Vagina (tissue), 1 donor: Measurements from ENCODE around the genes OXSM and AZI2.

GRCh38 chr3:23975063-23975316 lies 29.9 kb downstream of the NR1D2 start:
- PRO-cap: no peak
- RAMPAGE, long total RNA: no peak

DNA sequence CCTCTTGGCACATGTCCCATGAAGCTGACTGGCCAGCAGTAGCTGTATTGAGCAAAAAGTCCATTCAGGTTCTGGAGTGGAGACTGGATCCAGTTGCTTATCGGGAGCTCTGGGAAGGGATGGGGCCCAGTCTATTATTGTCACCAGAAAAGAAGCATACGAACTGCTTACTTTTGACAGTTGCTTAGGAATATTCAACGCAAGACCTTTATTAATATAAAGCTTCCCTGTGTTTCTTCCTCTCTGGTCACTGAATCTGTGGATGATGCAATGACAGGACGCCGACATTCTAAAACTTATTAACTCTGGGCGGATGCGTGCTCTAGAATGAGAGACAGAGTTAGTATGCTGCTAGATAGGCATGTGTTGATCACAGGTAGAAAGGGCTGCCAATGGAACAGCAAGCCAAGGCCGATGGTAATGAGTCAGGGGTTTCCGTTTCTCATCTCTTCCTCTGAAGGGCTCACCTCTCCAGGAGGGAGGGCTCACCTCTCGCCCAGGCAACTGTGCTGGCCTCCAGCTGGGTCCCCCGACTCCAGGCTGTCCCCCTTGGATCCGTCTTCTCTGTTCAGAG lies 155.9 kb downstream of the NR1D2 start:
- PRO-cap: no peak
- RAMPAGE, long total RNA: no peak

DNA sequence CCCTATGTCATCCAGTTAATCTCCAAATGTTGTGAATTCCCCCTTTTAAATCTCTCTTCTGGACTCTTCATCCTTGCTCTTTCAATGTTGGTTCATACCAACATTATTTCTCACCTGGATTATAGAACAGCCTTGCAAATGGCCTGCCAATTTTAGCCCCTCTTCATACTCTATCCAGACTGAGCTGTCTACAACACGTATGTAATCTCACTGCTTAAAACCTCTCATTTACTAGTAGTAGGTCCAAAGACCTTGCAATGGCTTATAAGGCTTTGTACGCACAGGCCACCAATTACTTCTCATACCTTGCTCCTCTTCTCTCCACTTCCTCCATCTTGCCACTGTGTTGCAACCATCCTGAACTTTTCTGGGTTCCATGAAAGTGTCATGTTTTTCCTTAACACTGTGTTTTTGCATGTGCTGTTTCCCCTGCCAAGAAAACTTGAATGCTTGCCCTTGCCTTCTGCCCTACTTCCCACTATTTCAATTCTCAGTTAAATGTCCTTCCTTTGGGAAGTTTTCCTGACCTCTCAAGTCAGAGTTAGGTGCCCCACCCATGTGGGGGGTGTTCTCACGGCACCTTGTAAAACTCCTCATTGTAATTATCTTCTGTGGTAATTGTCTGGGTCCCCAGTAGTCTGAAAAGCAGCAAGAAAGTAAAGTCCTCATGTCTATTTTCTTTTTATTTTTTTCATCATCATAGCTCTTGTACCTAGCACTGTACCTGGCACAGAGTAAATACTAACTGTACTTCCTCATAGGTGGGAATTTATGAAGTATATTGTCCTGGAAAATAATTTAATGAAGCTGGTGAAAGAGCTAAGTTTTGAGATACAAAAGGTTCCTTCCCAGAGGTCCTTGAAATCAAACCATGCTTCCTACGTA lies 182.8 kb downstream of the THRB start:
- PRO-cap: no peak
- RAMPAGE, long total RNA: start-site peak on the minus strand centred at position 203 of the sequence, 761 bp wide, 61 reads

DNA sequence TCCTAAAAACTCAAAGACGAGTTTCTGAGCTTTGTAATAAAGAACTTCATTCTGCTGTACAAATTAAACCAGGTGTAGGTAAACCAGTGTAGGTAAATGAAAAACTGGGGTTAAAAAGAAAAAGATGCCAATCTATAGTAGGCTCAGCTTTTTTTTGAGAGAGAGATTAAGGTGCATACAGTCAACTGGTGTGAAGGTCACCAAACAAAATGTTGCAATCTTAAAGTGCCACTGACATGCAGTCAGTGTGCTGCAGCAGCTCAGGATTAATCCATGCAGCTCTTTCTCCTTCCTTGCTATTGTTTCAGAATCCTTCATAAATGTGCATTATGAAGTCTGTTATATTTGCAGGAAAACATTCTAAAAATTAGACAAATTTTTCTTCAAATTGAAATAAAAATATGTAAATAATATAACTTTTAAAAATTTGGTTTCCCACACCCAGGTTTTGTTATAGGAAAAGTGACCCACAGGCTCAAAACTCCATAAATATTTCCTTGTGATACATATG lies 44.0 kb downstream of the THRB start:
- PRO-cap: no peak
- RAMPAGE, long total RNA: no peak

- PRO-cap: no peak
- RAMPAGE, long total RNA: no peak
Observed at GRCh38 chr3:25611135-25611939, 53.4 kb downstream of the TOP2B start.

DNA sequence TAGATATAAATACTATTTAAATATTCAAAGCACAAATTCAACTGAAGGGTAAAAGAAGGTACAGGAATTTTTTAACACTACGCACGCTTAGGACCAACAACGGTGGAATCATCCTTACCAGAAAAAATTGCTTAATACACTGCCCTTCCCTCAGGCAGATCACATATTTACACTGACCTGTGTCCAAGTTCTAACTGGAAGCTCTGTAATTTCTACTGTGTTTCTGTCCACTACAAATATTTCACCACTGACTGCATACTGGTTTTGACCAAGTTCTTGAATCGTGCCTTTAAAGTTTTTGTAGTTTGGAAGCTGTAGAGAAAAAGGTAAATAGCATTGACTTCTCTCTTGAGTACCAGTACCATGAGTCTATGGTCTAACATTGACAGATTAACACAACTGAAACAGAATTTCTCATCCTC lies 44.2 kb downstream of the TOP2B start:
- PRO-cap: no peak
- RAMPAGE, long total RNA: no peak

GRCh38 chr3:25781458-25781986 lies 1.7 kb downstream of the NGLY1 start:
- PRO-cap: no peak
- RAMPAGE, long total RNA: no peak

DNA sequence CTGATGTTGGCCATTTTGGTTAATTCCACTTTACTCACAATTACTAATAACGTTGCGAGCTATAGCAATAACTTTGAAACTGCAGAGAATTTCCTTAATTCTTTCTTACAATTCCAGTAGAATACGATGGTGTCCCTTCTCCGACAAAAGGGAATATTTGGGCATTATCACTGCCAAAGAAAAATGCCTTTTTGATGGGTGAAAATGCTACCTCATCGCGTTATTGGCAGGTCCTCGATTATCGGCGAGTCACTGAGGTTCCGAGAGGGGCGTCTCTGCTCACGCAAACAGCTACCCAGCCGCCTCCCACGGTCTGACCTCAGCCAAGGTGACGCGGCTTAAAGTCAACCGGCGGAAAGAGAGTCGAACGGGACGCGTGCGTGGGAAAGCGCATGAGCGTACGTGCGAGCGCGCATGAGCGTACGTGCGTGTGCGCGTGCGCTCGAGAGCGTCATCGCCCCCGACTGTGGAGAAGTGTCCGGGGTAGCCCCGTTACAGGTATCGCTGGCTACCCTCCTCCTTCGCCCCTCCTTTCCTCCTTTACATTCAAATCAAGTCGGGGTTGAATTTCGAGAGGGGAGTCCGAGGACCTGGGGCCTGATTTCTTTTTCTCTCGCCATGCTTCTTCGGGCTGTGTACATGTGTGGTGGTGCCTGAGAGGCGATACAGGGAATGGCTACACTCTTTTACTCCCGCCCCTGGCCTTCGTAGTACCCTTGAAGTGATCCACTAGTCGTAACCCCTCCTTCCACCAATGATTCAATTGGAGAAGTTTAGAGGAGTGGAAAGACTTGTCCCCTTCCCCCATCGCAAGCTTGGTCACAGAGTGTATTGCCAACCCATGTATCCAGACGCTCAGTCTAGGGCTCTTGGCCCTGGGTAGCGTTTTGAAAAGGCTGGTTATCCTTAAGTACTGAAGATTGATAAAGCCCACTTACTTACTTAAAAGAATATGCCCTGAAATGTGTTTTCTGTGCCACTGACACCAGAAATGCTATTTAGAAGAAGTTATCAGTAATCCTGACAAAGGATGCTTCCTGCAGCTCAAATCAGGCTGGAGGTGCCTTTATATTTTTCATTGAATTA lies at the start of gene OXSM:
TSS of gene OXSM (plus strand) at position 441 of the 1,086 bp plus-strand sequence.
- PRO-cap: bidirectional peak, plus-strand start at position 455 of the sequence, minus-strand start at position 315 of the sequence
- RAMPAGE, long total RNA: start-site peak on the plus strand centred at position 444 of the sequence, 27 bp wide, 30 reads

GRCh38 chr3:27209976-27210475 lies 159.2 kb downstream of the NEK10 start:
- PRO-cap: no peak
- RAMPAGE, long total RNA: no peak

DNA sequence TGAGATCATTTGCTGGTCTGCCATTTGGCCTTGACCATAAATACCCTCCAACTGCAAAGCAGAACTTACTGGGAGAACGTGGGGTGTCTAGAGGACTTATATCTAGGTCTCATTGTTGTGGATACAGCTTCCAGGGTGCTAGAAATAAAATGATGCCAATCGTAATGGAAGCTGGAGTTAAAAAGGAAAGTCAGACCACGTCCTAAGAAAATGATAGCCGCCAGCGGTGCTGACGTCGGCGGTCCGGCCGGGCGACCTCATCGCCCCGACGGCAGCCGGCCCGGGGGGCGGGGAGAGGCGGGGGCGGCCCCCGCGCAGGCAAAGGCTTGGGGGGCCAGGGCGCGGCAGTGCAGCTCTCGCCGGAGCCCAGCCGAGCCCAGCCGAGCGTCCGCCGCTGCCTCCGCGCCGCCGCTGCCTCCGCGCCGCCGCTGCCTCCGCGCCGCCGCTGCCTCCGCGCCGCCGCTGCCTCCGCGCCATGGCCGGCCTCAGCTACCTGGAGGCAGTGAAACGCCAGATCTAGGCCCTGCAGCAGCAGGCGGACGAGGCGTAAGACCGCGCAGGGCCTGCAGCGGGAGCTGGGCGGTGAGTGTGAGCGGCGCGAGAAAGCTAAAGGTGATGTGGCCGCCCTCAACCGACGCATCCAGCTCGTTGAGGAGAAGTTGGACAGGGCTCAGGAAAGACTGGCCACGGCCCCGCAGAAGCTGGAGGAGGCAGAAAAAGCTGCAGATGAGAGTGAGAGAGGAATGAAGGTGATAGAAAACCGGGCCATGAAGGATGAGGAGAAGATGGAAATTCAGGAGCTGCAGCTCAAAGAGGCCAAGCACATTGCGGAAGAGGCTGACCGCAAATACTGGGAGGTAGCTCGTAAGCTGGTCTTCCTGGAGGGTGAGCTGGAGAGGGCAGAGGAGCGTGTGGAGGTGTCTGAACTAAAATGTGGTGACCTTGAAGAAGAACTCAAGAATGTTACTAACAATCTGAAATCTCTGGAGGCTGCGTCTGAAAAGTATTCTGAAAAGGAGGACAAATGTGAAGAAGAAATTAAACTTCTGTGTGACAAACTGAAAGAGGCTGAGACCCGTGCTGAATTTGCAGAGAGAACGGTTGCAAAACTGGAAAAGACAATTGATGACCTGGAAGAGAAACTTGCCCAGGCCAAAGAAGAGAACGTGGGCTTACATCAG lies 89.2 kb downstream of the EOMES start:
- PRO-cap: bidirectional peak, plus-strand start at position 321 of the sequence, minus-strand start at position 267 of the sequence; bidirectional peak, plus-strand start at position 379 of the sequence, minus-strand start at position 358 of the sequence
- RAMPAGE, long total RNA: no peak

DNA sequence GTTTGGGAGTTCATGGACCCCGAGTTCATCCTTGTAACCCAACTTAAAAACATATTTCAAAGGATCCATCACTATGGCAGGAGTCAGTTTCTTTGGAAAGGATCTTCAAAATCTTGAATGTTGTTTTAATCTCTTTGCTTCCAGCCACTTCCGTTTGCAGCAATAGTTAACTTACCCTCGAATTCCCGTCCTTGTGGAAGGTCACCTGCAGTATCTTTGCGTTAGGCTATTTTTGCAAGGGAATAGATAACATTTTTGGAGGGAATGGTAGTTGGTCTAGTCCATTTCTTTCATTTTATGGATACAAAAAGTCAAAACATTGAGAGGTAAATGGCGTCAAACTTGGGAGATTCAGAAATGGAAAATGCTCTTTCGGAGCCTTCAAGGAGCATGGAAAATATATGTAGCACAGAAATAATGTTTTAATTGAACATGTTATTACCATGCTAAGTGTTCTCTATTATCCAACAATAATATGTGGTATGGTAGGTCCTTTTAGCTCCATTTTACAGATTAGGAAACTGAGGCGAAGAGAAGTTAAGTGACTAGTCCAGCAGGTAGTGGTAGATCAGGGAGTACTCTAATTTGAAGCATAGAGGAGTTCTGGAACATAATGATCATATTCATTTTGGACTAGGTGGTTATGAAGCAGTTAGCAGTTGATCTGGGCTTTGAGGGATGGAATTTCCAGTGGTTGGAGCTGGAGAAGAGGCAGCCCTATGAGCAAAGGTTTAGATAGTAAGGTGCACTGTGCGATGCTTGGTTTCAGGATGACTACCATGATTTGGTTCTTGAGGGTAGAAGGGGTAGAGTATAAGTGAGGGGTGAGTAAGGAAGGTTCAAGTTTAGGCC lies 995 bp downstream of the CMC1 start:
- PRO-cap: no peak
- RAMPAGE, long total RNA: start-site peak on the plus strand centred at position 296 of the sequence, 659 bp wide, 23 reads

- PRO-cap: bidirectional peak, plus-strand start at chr3:28348721, minus-strand start at chr3:28348594; bidirectional peak, plus-strand start at chr3:28349178, minus-strand start at chr3:28348816
- RAMPAGE, long total RNA: start-site peak on the plus strand at chr3:28348599-28348724, 17 reads; start-site peak on the minus strand at chr3:28348650-28348666, 24 reads; start-site peak on the minus strand at chr3:28348790-28348828, 179 reads; start-site peak on the minus strand at chr3:28348926-28348957, 21 reads; start-site peak on the plus strand at chr3:28349147-28349162, 26 reads
Observed at GRCh38 chr3:28348336-28349310, at the start of gene AZI2. Gene AZI2 (minus strand): TSS chr3:28348824.

- PRO-cap: no peak
- RAMPAGE, long total RNA: no peak
Observed at GRCh38 chr3:28667843-28668495, 319.3 kb upstream of the AZI2 start.

DNA sequence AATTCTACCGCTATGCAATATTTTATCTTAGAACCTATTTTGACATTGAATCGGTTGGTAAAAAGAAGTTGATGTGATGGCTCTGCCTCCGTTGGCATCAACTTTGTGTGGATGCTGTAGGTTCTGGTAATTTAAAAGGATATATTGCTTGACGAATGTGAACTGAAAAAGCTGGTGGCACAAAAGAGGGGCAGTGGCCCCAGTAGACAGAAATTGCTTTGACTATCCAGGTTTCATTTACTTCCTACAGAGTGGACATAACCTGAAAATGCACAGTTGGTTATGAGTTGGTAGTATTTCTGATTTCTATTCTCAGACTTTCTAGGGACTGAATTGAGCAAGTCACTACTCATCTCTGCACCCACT lies 414.3 kb upstream of the RBMS3 start:
- PRO-cap: no peak
- RAMPAGE, long total RNA: no peak

GRCh38 chr3:29374654-29375158 lies 93.8 kb downstream of the RBMS3 start:
- PRO-cap: no peak
- RAMPAGE, long total RNA: start-site peak on the plus strand at chr3:29374931-29374978, 16 reads

DNA sequence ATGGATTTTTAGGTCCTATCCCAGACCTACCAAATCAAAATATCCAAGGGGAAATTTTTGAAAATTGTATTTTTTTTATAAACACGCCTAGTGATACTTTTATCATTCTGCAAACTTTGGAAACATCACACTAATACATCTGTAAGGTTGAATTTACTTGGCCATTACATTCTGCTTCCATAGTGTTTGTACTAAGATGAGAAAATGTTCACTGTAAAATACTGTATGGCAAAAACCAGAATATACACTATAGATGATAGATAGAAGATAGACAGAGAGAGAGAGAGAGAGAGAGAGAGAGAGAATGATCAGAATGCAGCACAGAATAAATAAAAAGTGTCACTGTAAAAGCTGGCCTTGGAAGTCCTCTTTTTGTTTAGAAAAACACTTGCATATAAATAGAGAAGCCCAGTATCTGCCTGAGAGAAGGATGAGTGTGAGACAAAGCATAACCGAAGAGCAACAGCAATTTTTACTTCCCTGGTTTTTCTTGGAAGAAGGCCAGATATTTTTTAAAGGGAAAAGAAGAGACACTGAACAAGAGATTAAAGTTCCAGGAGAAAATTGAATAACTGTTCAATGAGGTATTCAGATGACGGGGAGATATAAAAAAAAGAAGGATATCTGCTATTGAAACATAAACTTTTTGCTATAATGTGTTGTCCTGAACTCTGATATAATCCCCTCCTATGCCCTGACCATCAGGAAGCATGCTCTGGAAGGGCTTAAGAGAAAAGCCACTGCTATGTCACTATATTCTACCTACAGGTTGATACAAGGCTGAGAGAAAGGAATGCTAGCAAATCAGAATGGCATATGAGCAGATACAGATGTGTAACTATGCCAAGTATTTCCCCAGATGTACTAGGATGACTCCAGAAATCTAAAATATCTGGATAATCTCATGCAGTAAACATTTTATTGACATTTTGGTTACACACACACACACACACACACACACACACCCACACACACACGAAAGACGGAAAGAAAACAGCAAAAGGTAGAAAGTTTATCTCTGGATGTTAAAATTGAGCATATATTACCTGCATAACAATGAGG lies 358.8 kb downstream of the RBMS3 start:
- PRO-cap: no peak
- RAMPAGE, long total RNA: start-site peak on the plus strand centred at position 209 of the sequence, 74 bp wide, 21 reads; start-site peak on the plus strand centred at position 405 of the sequence, 102 bp wide, 15 reads; start-site peak on the plus strand centred at position 674 of the sequence, 89 bp wide, 12 reads

DNA sequence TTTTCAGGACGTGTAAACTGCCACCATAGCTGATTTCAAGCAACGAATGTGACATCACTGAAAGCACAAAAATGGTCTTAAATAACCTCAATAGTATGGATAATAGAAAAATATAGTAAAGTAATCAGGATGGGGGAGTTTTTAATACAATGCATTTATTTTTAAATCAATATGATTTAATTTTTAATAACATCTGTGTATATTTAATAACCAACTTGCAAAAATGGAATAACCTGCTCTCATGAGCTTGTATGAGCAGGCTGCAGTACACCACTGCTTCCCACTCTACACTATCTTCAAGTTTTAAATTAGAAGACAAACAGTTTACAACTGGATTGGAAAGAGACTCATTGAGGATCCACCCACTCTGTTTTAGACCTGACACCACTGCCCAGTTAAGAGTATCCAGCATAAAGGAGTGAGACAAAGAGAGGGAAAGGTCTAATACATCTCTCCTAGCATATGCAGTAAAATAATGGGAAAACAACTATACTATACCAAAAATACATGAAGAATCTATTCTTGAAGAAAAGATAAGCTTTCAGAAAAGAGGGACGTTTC lies 280.9 kb upstream of the TGFBR2 start:
- PRO-cap: no peak
- RAMPAGE, long total RNA: no peak

- PRO-cap: unidirectional peak, plus-strand start at chr3:30343753
- RAMPAGE, long total RNA: no peak
Observed at GRCh38 chr3:30343393-30343831, 263.0 kb upstream of the TGFBR2 start.

DNA sequence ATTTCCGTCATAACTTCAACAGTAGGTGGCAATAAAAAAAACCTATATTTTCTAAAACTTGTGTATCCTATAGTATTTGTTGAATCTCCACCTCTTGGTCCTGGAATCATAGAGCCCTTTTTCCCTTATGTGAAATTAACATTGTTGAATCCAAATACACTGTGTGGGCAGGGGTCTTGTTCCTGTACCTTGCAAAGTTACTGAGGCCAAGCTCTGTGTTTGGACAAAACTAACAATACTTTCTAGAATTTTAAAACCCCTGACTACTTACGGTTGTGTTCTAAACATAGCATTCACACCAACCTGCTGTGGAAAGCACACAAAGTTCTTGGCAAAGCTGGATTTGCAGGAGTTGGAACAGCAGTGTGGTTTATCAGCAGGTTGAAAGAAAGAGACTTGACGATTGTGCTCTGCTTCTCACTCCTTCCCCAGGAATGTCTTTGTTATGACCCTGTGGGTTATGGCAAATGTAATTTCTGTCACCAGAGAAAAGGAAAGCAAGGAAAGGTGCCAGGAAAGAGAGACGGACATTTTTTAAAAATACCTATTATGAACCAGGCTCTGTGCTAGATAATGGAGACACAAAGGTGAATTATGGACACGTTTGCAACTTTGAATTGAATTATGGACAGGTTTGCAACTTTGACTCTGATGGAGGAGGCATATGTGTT lies 165.6 kb upstream of the TGFBR2 start:
- PRO-cap: no peak
- RAMPAGE, long total RNA: no peak

DNA sequence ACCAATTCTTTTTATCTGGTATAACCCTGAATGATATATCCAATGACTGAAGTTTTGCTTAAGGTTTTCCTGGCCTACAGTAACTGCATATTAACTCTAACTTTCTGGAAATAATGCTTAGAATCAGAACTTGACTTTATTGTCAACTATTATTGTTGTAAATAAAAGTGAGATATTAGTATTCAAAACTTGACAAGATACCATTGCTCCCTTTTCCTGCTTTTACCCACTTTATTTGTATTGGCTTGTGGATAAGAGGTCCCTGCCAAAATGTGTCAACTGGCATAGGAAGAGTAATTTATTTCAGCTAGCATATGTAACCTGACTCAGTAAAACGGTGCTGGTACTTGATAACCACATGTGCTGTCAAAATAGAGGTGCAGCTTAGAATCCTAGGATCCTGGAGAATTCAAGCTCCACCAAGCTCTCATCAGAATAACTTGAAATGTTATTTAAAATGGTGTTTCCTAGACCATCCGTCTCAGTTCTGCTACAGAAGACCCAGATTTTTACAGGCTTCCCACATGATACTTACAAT lies 90.2 kb upstream of the TGFBR2 start:
- PRO-cap: no peak
- RAMPAGE, long total RNA: no peak